Right common carotid artery plus branches (tissue), 1 donor: ENCODE data around the gene ING1.

DNA sequence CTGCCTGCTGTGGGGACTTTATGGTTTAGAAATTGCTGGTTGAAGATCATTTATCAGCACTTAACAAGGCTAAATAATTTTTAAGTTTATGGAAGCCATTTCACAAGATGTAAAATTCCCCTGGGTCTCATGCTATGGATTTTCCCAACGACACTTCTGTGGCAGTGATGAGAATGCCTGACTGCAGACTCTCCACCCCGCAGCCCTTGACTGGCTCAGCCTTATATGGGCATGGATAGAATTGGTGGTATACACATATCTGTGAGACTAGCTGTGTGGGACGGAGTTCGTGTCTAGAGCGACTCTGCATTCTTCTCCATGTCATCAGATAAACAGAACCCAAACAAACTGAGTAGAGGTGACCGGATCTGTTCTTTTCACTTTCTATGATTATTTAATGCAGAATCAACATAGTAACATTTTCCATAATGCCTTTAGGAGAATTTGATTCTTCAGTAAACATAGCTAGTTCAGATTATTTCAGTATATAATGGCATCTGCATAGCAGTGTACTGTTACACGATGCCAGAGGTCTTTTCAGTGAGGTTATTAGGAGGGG, 52.9 kb downstream of the COL4A2 start:
- PRO-cap = bidirectional peak, plus-strand start at position 270 of the sequence, minus-strand start at position 166 of the sequence

DNA sequence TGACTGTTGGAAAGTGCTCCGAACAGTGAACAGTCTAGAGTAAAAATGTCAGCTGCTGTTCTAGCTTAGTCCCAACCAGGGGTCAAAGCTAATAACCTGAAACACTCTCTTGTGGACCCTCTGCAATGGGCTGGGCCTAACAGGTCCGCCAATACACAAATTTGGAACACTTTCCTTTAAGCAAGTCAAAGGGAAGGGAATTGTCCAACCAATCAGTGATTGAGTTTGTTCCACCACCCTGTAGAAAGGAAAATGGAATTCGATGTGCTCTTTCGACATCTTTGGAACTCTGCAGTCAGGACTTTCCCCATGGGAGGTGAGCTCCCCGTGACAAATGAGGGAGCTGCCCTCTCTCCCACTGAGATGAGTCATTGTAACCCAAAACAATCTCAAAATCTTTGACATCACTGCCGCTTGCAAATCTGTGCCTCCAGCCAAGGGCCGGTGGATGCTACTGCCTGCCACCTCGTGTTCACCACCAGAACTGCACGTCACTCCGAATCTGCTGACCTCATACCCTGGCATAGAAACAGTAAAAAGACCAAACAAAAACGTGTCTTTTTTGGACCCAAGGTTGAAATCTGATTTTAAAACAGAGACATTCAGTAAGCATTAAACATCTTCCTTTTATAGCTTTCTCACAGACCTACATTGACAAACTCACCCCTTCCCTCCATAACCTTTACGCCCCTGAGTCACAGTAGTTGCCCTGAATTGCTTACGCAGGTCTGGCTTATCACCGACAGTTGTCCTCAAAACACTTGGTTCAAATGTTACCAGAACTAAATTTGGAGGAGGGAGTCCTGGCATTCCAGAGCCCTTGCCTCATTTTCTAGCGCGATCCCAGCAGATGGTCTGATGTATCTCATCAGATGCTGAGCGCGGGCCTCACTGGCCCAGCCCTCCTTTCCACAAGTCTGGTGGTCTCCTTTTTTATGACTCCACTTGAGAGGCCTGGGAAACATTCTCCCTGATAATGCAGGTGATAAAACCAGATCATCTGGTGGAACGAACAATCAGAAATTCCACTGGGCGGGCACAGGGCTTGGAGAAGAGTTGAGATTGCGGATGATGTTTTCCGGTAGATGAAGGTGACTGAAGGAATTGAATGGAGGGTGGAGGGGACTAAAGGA, 105.2 kb downstream of the COL4A2 start:
- PRO-cap = bidirectional peak, plus-strand start at position 275 of the sequence, minus-strand start at position 360 of the sequence; unidirectional peak, plus-strand start at position 828 of the sequence

DNA sequence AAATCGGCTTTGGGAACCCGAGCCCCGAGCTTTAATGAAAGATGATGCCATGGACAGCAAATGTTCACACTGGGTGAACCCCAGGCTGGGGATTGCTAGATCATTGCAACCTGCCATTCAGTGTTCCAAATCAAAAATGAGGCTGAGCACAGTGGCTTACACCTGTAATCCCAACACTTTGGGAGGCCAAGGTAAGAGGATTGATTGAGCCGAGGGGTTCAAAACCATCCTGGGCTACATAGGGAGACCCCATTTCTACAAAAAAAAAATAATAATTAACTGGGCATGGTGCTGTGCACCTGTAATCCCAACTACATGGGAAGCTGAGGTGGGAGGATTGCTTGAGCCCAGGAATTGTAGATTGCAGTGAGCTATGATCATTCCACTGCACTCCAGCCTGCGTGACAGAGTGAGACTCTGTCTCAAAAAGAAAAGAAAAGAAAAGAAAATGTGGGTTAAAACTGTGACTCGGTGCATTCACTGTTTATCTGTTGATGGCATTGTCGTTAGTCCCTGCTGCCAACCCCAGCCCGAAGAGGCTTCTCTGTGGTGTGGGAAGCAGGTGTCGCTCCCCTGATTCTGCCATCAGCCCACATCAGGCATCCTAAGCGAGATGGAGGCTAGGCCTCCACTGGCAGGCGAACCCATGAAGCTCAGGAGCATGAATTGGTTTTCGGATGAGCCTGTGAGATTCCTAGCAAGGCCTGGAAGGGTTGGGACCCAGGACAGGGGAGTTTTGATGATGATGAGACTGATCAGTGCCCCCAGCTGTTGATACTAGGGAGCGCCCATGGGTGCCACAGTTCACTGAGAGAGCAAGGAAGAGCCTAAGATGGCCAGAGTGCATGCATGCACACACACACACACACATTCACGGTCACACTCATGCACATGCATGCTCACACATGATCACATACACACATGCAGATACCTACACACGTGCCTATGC, 87.5 kb downstream of the RAB20 start:
- PRO-cap = no peak

GRCh38 chr13:110531386-110532179, 29.9 kb downstream of the RAB20 start:
- PRO-cap = no peak

- PRO-cap = no peak
Measured at GRCh38 chr13:110549911-110550569, 11.5 kb downstream of the RAB20 start.

DNA sequence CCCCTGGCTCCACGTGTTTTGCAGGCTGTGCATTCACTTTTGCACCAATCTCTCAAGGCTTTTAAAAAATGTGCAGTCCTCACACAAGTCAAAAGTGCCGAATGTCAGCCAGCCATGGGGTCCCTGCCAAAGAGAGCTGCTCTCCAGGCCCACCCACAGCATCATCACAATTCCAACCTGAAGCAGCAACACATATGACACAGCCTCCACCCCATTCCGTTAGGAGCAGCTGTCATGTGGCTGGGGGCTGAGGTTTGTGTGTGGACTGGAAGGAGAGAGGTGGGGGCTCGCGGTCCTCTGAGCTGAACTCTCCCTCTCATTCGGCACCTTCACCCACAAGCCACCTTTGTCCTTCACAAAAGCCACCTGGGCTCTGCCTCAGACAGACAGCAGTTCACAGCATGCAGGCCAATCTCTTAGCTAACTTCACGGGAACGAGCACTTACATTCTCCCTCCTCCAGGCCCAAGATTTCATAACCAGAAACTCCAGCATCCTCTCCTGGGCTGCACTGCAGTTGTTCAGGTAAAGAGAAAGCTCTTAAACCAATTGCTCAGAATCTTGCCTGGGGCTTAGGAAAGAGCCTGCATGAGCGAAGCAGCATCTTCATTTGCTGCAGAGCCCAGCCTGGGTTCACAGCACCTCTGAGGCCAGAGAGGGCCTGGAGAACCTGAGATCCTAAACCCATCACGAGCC, 7.2 kb downstream of the RAB20 start:
- PRO-cap = no peak

GRCh38 chr13:110611161-110611582, 4.2 kb upstream of the NAXD start:
- PRO-cap = no peak

DNA sequence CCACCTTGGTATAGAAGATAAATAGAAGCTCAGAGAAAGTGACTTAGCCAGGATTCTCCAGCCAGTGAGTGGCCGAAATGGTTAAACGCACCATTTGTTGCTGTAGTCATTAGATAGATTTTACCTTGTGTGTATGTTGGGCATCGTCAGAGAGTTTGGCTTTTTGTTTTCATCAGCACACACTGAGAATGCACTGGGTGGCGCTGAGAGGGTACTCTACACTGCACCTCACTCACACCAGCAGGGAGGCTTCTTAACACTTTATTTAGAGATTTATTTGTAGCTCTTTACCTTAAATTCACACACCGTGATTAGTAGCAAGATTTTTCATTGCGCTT, 1.4 kb downstream of the NAXD start:
- PRO-cap = unidirectional peak, minus-strand start at position 157 of the sequence

- PRO-cap = no peak
Measured at GRCh38 chr13:110637483-110638051, 22.2 kb downstream of the NAXD start.

DNA sequence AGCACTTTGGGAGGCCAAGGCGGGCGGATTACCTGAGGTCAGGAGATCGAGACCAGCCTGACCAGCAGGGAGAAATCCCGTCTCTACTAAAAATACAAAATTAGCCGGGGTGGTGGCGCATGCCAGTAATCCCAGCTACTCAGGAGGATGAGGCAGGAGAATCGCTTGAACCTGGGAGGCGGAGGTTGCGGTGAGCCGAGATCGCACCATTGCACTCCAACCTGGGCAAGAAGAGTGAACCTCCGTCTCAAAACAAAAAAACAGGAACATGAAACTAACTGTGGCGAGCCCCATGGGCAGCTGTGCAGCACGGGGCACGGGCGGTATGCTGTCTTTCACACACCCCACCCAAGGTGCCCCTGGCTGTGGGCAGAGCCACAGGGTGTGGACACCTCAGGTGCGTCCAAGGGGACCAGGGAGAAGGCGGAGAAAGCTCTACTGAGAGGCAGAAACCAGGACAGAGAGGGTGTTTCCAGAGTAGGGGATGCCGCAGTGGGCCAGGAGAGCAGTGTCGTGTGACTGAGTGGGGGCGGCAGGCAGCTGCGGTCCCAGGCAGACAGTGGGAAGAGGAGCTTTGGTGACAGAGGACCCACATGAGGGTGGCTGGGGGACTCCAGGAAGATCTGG, 29.9 kb downstream of the CARS2 start:
- PRO-cap = no peak

DNA sequence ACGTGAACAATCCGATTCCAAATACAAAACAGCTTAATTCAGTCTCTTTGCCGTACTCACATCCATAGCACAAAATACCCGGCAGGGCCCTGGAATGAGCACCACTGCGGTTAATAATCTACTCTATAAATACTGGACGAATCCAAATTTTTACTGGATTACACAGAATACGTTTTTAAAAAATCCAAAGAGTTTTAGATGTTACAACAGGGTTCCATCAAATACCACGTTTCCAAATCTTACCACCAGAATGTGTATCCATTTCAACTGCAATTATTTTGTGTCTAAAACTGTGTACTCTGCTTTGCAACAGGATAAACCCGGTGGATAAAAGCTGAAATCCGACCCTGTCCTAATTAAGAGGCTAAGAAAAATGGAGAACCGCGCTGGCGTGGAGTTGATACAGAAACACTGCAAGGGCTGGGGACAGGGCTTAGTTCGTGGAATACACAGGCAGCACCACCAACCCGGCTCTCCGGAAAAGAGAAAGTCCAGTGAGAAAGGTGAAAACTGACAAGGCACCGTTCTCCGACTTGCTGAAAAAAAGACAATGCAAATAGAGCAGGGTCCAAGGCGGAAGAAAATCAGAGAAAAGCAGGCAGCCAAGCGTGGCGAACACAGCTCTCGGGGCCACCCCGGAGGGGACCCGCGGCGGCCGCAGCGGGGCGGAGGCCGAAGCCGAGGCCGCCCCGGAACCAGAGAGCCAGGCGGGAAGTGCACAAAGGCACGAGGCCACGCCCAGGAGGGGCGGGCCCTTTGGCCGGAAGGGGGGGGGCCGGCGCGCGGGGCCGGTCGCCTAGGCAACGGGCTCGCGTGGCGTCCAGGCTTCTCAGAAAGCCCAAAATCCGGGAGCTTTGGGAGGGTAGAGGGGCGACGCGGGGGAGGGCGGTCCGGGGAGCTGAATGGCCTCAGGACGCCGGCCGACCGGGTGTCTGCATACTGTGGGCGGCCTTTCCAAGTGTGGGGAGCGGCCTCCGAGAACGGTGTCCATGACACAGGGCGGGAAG, 1.4 kb upstream of the ING1 start:
- PRO-cap = bidirectional peak, plus-strand start at position 429 of the sequence, minus-strand start at position 410 of the sequence; bidirectional peak, plus-strand start at position 767 of the sequence, minus-strand start at position 650 of the sequence

DNA sequence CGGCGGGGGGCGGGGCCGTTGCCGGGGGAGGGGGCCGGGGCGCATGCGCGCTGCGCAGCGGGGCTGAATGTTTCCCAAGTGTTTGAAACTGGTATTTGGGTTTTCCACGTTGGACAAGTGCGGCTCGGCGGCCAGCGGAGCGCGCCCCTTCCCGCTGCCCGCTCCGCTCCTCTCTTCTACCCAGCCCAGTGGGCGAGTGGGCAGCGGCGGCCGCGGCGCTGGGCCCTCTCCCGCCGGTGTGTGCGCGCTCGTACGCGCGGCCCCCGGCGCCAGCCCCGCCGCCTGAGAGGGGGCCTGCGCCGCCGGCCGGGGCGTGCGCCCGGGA, at the start of gene ING1:
Gene ING1, plus strand, starts transcription at position 98 of the 325 bp plus-strand sequence.
- PRO-cap = bidirectional peak, plus-strand start at position 98 of the sequence, minus-strand start outside the sequence

DNA sequence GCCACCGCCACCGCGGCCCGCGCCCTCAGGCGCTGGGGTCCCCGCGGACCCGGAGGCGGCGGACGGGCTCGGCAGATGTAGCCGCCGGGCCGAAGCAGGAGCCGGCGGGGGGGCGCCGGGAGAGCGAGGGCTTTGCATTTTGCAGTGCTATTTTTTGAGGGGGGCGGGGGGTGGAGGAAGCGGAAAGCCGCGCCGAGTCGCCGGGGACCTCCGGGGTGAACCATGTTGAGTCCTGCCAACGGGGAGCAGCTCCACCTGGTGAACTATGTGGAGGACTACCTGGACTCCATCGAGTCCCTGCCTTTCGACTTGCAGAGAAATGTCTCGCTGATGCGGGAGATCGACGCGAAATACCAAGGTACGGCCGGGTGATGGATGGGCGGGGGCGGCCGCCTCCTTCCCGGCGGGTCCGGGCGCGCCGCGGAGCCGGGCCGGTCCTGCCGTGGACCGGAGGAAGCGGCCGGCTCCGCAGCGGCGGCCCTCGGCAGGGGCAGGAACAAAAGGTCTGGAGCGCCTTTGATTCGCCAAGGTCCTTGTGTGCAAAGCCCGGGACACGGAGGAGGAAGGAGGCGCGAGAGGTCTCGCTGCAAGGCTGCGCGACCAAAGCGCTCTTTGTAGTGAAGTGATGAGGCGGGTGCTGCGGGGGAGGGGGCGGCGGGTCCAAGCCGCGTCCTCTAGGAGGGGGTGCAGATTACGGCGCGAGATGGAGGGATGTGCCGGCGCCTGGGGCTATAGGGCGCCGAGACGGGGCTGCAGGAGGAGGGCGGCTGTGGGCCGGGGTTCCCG, 621 bp downstream of the ING1 start:
- PRO-cap = unidirectional peak, plus-strand start at position 159 of the sequence; bidirectional peak, plus-strand start at position 689 of the sequence, minus-strand start at position 619 of the sequence

GRCh38 chr13:110719594-110720194, 6.2 kb downstream of the ING1 start:
- PRO-cap = no peak

DNA sequence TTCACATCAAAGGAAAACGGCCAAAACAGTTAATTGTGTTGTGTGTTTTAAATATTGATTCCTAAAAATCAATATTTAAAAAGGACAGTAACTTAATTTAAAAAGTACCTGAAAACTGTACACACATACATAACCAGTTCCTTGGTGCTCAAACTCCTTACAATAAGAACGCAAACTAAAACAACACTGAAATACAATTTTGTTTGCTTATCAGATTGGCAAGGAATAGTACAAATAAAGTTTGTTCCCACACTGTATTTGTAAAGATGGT, 96.3 kb downstream of the ING1 start:
- PRO-cap = no peak

DNA sequence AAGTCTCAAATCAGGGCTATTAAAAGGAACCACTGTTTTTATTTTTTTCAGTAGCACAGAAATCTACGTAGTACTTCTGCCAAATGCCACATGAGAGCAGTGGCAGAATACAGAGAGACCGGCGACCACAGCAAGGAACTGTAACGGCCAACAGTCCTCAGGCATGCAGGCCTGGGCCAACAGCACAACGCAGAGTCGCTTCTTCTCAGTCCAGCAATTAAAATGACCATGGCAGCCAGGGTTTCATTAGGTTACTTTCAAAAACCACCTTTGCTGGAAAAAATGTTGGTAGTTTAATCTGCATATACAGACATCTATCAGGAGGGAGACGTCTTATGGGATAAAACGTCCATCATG, 34.2 kb downstream of the ANKRD10 start:
- PRO-cap = no peak

GRCh38 chr13:110886928-110887266, 28.0 kb downstream of the ANKRD10 start:
- PRO-cap = no peak

DNA sequence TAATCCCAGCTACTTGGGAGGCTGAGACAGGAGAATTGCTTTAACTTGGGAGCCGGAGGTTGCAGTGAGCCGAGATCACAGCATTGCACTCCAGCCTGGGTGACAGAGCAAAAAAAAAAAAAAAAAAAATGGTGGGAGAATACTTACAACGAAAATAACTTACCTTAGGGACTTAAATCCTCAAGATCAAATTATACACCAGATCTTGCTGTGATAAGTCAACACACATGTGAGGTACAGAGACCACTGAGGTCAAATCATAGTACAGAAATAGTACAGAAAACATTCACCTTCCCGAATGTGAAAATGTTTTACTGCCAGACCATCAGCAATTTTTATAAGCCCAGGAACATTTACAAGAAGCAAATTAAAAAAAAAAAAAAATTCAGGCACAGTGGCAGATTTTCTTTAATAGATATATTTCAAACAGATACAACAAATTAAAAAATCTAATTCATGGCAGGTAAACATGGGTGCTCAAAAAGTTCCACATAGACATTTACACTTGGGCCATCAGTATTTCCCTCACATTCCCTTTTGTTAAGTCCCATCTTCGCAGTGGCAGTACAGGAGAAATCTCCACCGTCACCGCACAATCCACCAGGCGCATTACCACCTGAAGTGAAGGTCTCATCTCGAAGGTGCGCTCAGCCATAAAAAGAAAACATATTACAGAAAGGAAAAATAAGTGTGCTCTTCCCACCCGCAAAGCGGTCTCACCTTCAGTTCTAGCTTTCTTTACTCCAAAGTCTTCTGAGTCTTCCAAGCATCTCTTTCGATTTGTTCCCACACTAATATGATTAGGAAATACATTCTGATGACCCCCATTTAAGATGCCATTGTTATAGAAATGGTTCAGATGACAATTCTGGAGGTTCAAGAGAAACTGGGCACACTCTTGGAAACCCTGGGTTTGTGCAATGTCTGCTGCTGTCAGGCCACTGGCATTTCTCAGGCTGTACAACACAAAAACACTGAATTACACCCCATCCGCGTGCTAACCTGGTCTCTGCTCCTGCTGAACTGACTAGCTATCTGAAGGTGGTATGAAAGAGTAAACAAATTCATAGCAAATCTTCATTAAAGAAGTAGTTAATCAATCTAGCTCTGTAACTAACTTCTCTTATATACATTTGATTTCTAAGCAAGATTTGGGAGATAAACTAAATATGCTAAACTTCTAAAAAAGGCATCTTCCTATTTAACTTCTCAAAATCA, 22.2 kb downstream of the ANKRD10 start:
- PRO-cap = no peak

DNA sequence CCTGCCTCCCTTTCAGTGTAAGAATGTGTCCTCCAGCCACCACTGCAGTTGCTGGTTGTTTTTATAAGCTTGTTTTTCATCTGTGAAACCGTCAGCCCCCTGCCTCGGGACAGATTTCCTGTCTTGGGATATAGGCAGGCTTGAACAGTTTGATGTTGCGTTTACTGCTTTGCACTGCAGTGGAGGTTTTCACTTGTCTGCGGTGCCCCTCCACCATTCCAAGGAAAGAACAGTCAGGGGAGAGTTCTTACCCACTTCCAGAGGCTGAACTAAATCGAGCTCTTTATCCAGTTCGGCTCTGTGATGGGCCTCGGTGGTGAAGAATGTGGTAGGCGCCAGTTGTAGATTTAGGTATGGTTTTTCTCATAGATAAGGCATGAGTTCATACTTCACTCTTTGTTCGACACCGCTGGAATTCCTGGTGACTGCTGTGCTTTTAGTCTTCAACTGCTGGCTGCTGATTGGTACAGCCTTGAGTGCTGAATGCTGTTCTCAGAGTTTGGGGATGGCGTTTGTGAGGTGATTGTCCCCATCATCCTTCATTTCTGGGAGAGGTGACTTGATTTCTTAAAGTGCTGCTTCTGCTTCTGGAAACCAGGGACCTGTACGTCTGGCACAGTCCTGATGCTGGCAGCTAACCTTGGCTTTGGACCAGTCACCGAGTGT, 97.1 kb downstream of the ARHGEF7 start:
- PRO-cap = no peak

DNA sequence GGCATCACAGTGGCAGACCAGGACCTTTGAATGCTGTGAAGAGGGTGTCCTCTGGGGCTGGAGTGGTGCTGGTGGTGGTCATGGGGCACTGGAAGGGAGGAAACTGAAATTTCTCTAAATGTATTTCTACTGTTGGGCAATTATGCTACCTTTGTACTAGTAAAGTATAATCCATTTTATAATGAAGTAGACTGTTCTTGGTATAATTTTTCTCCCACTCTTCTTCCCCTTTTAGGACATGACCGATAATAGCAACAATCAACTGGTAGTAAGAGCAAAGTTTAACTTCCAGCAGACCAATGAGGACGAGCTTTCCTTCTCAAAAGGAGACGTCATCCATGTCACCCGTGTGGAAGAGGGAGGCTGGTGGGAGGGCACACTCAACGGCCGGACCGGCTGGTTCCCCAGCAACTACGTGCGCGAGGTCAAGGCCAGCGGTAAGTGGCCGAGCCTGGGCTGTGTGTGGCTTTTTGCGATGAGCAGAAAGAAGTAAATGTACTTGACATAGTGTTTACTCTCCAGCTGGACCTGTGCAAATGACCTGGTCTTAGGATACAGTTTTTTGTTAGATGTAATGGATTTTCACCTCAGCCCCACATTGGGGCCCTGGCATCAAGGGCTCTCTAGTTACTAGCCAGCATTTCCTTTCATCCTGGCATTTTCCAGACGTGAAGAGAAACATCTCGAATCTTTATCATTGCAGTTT, 102.5 kb downstream of the ARHGEF7 start:
- PRO-cap = no peak